GM12892 (cell line): ENCODE measurements around the genes GAREM1 and DTNA.

DNA sequence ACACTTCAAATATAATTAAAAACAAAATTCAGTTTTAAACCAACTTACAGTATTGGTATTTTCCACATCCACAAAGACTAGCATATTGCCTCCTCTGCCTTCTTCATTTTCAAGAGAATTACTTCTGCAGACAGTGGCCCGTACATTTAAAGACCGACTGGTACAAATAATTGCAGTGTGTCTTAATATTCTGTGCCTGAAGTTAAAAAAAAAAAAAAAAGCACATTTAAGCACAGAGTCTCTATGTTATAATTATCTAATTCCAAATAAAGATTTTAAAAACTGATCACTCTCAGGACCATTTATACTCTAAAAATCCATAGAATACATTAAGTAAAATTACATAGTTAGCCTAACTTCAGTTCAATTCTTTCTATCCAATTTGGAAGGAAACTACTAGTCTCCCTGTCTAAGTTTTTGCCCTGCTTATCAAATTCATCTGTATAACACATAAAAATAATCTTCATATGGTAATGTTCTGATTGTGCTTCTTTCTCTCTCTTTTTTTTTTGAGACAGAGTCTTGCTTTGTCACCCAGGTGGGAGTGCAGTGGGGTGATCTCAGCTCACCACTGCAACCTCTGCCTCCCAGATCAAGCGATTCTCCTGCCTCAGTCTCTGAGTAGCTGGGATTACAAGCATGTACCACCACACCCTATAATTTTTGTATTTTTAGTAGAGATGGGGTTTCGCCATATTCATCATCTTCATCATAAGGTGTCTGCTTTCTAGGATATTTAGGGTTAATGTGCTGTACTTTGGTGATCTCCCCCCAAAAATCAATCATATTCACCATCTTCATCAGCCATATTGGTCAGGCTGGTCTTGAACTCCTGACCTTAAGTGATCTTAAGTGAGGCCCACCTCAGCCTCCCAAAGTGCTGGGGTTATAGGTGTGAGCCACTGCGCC is 87.1 kb downstream of the TRAPPC8 start:
- RRBS = no CpG with 5 or more reads among the region's 5 CpGs

DNA sequence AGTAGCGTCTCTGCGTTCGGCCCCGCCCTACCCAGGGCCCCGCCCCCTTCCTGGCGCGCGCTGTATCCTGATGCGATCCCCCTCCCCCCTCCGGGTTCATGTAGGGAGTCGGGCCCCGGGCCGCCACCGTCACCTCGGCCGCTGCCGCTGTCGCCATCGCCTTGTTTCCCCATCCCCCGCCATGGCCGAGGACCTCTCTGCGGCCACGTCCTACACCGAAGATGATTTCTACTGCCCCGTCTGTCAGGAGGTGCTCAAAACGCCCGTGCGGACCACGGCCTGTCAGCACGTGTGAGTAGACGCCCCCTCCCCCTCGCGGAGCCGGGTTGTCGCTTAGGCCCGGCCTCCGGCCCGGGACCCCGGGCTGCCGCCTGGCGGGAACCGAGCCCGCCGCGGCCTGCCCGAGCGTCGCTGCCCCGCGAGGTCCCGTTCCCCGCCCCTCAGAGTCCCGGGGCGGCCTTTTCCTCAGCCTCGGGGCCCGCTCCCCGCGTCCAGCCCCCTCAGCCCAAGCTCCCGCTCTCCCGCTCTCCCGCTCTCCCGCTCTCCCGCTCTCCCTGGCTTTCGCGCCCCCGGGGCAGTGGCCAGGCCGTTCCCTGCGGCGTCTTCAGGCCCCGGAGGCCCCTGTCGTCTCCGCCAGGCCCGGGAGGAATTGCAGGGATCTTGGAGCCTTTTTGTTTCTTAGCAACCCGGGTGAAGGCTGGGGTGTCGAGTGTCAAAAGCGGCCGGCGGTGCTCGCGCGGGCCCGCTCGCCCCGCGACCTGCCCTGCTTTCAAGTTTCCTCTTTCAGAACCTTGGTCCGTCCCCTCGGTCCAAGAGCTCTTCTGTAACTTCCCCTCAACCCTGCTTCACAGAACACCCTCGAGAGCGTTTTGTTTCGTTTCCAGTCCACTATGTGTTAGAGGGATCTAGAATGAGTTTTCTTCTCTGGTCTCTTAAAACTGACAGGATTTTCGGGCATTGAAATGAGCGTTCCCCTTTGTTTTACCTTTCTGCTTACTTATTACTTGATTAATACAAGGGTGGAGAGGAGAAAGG is 1.2 kb downstream of the RNF138 start:
- RRBS = 2% methylated on average over 13 of the region's 92 CpGs

- RRBS = no CpG with 5 or more reads among the region's 2 CpGs
Measured at GRCh38 chr18:32368125-32368776, 102.4 kb downstream of the GAREM1 start.

- RRBS = no CpG with 5 or more reads among the region's 3 CpGs
Measured at GRCh38 chr18:32381547-32382383, 88.9 kb downstream of the GAREM1 start.

DNA sequence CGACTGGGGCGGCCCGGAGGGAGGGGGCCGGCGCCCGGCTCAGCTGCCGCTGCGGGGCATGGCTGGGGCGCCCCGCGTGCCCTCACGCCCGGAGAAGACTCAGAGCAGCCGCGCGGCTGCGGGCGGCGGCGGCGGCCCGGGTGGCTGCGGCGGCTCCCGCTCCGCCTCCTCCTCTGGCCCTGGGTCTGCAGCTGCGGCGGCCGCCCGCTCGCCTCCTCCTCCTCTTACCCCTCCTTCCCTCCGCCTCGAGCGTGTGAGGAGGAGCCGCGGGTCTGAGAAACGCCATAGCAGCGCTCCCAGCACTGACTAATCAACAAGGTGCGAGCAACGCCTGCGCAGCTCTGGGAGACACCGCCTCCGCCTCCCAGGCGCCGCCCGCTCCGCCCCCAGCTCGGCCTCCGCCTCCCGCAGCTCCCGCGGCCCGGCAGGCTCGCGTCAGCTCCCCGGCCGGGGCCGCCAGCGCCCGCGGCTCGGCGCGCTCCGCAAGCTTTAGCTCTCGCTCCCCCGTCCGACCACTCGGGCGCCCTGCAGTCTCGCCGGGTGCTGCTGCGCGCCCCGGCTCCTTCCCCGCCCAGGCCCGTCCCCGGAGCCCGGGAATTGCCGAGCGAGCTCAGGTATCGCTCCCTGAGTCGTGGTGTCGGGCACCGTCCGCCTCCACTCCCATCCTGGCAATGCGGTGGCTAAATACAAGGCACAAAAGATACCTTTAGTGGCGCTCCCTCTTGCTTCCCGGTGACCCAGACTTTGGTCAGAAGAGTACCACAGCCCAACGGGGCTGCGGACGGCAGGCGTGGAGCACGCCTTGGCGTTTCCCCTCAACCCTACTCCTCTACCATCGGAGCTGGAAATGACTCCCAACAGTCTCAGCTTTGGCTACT is at the start of gene GAREM1:
Gene GAREM1 (minus strand): TSS at position 308 of the 878 bp plus-strand sequence.
- RRBS = 2% methylated on average over 21 of the region's 96 CpGs

GRCh38 chr18:32714421-32714692 is 58.5 kb downstream of the KLHL14 start:
- RRBS = no CpG with 5 or more reads among the region's 2 CpGs

GRCh38 chr18:32730482-32731214 is 42.2 kb downstream of the KLHL14 start:
- RRBS = no CpG with 5 or more reads among the region's 9 CpGs

- RRBS = 32% methylated on average over 11 of the region's 62 CpGs
Measured at GRCh38 chr18:34158741-34159796, 65.6 kb downstream of the NOL4 start.

DNA sequence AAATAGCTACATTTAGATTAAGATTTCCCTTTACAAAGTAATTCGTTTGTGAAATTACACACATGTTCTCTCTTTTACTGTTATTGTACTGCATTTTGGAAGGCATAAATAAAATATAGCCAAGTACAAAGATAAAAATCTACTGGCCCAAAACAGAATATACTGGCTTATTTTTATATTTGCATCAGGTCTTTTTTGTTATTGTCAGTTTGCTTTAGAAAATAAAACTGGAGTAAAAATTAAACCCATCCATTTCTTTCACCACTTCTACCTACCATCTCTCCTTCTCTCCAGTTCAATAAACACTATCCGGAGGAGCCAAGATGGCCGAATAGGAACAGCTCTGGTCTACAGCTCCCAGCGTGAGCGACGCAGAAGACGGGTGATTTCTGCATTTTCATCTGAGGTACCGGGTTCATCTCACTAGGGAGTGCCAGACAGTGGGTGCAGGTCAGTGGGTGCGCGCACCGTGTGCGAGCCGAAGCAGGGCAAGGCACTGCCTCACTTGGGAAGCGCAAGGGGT is 106.2 kb upstream of the NOL4 start:
- RRBS = no CpG with 5 or more reads among the region's 14 CpGs

DNA sequence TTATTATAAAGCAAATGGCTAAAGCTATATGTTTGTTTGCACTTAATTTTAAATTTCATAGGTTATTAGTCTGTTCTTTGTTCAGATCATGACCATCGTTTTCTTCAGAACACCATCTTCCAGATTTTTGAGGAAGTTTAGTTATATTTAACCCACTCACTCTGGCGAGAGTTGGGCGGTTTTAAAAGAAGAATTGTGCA is 214.8 kb upstream of the DTNA start:
- RRBS = no CpG with 5 or more reads among the region's 3 CpGs

GRCh38 chr18:34710147-34710410 is at the start of gene DTNA:
TSS of gene DTNA (plus strand) at chr18:34710298.
- RRBS = no CpG with 5 or more reads among the region's 1 CpG

DNA sequence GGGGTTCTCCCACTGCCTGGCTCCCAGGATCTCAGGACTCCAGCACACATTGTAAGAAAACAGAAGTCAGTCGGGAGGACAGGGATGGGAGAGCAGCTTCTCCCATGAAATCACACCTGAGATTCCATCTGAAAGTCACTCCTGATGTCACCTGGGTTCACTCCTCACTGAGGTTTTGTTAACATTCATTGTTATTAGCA is 64.1 kb downstream of the DTNA start:
- RRBS = no CpG with 5 or more reads among the region's 1 CpG

GRCh38 chr18:35042373-35043559 is 1.6 kb downstream of the MAPRE2 start:
- RRBS = no CpG with 5 or more reads among the region's 10 CpGs

DNA sequence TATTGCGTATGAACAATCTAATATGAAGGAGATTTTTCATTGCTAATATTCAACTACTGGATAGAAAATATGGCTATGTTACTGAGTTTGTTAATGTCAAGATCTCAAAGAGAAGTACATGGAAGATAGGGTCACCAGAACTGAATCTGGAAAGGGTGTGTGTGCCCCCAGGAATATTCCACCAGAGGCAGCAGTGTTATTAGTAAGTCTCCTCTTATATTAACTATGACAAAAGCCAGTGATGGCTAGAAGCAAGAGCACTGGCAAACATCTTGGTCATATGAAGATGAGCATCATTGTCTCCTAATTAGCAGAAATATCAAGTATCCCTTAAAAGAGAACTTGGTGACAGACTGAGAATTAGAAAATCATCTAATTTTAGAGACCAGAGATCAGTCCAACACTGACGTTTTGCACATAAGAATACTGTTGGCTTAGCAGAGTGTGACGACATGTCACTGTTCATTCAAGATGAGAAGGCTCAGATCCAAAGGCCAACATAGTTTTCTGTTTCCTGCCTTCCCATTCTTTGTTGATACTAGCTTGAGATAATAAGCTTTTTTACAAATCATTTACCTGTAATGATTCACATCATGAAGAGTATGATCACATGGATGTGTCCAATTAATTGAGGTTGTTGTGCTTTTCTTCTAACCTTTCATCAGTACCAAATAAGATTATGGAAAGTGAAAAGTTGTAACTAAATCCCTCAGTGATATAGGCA is 44.3 kb downstream of the MAPRE2 start:
- RRBS = no CpG with 5 or more reads among the region's 3 CpGs

GRCh38 chr18:35267692-35268235 is 22.3 kb downstream of the ZSCAN30 start:
- RRBS = no CpG with 5 or more reads among the region's 34 CpGs

- RRBS = no CpG with 5 or more reads among the region's 6 CpGs
Measured at GRCh38 chr18:35463035-35463597, 34.6 kb downstream of the INO80C start.

- RRBS = no CpG with 5 or more reads among the region's 7 CpGs
Measured at GRCh38 chr18:35656031-35656903, 74.7 kb downstream of the GALNT1 start.

- RRBS = no CpG with 5 or more reads among the region's 3 CpGs
Measured at GRCh38 chr18:35686840-35687262, 105.3 kb downstream of the GALNT1 start.

DNA sequence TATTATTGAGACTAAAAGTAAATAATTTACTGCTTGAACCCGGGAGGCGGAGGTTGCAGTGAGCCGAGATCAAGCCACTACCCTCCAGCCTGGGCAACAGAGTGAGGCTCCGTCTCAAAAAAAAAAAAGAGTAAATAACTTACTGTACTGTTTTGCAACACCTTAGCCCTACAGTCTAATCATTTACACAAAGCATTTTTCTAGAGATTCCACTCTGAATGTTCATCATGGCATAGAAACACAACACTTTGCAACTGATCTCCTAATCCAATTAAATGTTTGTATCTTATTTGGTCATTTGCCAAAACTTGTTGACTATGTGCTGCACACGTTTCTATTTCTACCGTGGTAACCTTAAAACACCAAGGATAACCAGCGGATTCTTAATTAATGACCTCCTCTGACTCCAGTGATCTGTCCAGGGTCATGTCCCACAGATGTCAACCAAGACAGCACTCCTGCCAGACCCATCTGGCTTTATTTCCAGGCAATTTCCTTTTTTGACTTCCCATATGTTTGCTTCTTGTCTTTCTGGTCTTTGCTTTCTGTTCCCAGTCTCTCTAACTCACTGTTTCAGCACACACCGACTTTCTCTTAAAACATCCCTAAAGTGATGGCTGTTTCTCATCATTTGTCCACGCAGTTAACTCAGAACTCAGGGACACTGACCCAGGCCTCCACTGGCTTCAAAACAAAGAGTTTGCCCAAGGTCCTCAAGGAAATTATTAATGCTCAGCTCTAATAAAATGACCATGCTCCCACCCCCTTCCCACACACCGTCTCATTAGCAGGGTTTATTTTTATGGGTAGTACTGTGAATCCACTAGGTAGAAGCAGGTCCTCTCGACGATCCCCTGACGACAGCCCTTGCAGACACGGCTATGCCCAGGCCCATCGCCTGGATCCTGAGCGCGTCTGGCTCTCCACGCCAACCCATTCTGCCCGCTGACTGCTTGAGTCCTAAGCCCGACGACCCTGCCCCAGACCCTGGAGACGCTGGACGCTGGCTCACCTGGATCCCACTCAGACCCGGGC is 23.0 kb upstream of the C18orf21 start:
- RRBS = 3% methylated on average over 1 of the region's 24 CpGs

GRCh38 chr18:36144012-36144358 is 14.3 kb downstream of the ELP2 start:
- RRBS = no CpG with 5 or more reads among the region's 2 CpGs